Ovary (tissue), 7 donors: ENCODE measurements around a stretch of chr11.

GRCh38 chr11:134480117-134480948 is 68.3 kb upstream of the B3GAT1 start:
- PRO-cap, 7 experiments, result no peak in any of the 7 experiments
- RAMPAGE, long total RNA, 2 experiments, result no peak in any of the 2 experiments

- PRO-cap, 7 experiments, result no peak in any of the 7 experiments
- RAMPAGE, long total RNA, 2 experiments, result no peak in any of the 2 experiments
Measured at GRCh38 chr11:134797766-134798154, 385.7 kb upstream of the B3GAT1 start.

GRCh38 chr11:134951192-134951705 is 539.2 kb upstream of the B3GAT1 start:
- PRO-cap, 7 experiments, result no peak in any of the 7 experiments
- RAMPAGE, long total RNA, 2 experiments, result no peak in any of the 2 experiments